Stomach (tissue), 7 donors: ENCODE measurements around the gene CLK1.

DNA sequence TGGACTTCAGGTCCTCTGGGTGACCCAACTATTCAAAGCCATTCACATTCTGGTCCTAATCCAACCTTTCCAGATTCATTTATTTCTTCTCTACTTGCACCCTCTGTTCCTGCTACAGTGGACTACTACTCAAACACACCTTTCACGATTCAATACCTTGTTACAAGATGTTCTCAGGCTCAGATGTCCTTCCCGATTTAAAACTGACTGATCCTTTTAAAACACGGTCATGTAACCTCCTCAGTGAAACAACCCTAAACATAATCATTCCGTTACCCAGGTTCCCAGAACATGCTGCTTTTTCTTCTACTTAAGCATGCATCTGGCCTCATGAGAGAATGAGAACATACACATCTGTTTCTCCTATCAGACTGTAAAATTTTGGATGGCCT, 1.2 kb downstream of the SF3B1 start:
- PRO-cap: no peak
- RAMPAGE, long total RNA, 5 experiments: no peak in any of the 5 experiments
- RRBS: no CpG with 5 or more reads among the region's 4 CpGs

- PRO-cap: no peak
- RAMPAGE, long total RNA, 5 experiments: no peak in any of the 5 experiments
- RRBS: no CpG with 5 or more reads among the region's 2 CpGs
These were observed 3.4 kb downstream of the COQ10B start for GRCh38 chr2:197456785-197457076.

DNA sequence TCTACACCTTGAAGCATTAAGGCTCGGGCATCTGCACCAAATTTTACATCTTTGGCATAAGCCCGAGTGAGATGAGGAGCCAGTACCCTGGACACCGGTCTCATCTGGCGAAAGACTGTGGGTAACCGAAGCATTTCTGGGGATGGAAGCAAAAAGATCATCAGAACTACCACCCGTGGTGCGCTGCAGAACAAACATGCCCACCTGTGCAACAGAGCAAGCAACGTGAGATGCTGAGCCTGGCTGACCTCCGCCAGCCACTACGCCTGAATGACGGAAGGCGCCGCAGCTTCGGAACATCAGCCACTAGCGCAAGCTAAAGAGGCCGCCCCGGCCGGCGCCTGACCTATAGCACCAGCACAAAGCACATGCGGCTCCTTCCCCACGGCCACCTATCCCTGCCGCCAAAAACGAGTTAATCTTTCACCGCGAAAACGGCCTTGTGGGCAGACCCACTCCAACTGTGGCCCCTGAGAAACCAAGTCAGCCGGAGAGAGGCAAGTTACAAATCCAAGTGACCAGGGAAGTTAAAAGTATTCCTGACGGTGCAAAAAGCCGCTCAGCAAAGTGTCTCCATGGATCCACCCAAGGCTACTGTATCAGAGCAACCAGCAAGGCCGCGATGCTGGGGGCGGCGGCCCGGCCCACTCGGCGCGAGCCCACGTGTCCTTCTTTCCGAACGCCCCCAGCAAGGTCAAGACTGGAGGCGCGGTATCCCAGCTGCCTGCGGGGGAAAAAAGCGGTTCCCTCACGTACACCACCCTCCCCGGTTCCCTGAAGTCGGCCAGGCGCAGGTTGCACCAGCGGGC, 721 bp downstream of the HSPD1 start:
- PRO-cap: bidirectional peak, plus-strand start at position 536 of the sequence, minus-strand start at position 272 of the sequence
- RAMPAGE, long total RNA, 5 experiments: start-site peak on the minus strand in 2 of 5 experiments, centred at positions 9 to 56 of the sequence, 11 to 22 reads per replicate
- RRBS: under 1% methylated on average over 8 of the region's 49 CpGs

- PRO-cap: no peak
- RAMPAGE, long total RNA, 5 experiments: no peak in any of the 5 experiments
- RRBS: no CpG with 5 or more reads among the region's 2 CpGs
These were observed 299.5 kb downstream of the PLCL1 start for GRCh38 chr2:198103836-198104373.

DNA sequence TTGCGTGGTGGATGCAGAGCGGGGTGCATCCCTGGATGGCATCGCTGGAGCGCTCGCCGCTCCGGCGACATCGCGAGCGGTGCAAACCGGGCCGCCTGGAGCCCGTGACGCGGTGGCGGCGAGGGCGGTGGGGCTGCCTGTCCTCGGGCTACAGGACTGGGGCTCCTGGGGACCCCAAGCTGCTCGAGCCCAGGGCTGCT, 1.2 kb upstream of the SATB2 start:
- PRO-cap: no peak
- RAMPAGE, long total RNA, 5 experiments: no peak in any of the 5 experiments
- RRBS: 2% methylated on average over 6 of the region's 21 CpGs

- PRO-cap: no peak
- RAMPAGE, long total RNA, 5 experiments: no peak in any of the 5 experiments
- RRBS: 19% methylated on average over 9 of the region's 29 CpGs
These were observed 10.7 kb upstream of the SATB2 start for GRCh38 chr2:199468152-199469045.

DNA sequence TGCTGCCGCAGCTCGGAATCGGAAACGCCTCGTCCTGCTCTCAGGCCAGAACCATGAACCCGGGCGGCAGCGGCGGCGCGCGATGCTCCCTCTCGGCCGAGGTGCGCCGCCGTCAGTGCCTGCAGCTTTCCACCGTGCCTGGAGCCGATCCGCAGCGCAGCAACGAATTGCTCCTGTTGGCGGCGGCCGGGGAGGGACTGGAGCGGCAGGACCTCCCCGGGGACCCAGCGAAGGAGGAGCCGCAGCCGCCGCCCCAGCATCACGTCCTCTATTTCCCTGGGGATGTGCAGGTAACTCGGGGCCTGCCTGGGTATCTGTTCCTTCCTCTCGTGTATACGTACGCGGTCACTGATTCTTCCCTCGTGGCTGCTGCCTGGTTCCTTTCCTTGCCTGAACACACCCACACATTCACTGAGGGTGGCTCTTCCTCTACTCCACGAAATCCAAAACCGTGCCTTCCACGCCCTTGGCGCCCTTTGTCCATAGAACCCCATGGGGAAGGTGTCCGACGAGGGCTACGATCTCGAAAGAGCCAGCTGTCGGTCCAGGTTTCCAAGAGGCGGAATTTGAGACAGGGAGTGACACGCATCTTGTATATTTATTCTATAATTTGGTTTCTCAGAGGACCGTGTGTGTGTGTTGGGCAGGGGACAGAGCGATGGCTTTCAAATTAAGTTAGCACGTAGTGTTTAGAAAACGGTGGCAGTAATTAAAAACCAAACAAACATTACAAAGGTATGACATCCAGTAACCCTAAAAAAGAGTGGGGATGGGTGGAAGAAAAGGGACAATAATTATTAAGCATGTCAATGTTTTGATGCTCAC, 601 bp downstream of the C2orf69 start:
- PRO-cap: bidirectional peak, plus-strand start at position 124 of the sequence, minus-strand start at position 164 of the sequence; unidirectional peak, minus-strand start at position 270 of the sequence; unidirectional peak, minus-strand start at position 413 of the sequence
- RAMPAGE, long total RNA, 5 experiments: no peak in any of the 5 experiments
- RRBS: 2% methylated on average over 8 of the region's 53 CpGs

DNA sequence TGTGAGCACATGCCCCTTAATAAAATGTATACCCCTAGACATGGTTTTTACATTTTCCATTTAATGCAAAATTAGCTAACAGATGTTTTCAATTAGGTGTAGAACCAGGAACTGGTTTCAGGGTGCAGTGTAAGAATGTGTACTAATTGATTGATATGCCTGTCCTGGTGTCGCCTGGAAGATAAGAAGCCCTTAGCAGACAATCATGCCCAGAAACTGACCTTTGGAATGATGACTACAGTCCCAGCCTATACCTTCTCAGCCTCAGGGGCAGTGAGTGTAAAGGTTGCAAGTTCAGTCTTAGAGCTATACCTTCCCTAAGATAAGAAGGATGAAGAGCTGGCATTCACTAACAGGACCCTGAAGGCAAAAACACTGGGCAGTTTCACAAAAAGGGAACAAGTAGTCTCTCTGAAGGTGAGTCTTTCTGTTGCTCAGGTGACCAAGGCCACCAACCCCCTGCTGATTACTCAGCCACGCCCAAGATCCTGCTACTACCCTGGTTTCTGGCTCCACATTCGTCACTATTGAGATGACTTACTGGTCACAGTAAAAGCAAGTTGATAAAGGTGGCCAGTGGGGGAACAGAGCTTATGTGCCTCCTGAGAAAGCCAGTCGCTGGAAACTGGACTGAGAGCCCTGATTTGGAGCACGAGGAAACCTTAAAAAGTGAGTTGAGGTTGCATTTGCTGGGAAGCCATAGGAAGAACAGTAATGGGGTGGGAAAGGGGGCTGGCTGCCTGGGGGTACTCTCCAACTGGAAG, 71.4 kb downstream of the SPATS2L start:
- PRO-cap: unidirectional peak, plus-strand start at position 566 of the sequence
- RAMPAGE, long total RNA, 5 experiments: start-site peak on the plus strand in 2 of 5 experiments, centred at positions 560 to 566 of the sequence, 19 to 156 reads per replicate
- RRBS: no CpG with 5 or more reads among the region's 5 CpGs

- PRO-cap: no peak
- RAMPAGE, long total RNA, 5 experiments: no peak in any of the 5 experiments
- RRBS: no CpG with 5 or more reads among the region's 3 CpGs
These were observed 76.9 kb downstream of the SPATS2L start for GRCh38 chr2:200383460-200383792.

DNA sequence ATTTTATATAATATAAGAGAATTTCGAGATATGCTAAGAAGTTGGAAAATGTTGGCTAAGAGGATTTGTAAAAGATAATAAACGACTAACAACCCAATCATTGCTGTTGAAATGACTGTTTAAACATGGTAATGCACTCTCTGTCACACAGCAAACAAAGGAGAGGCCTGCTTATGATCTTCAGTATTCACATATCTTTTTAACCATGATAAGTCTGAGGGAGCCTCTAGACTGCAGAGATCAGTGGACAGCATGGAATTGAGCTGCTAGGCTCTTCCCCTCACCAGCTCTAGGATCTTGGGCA, 2.7 kb downstream of the KCTD18 start:
- PRO-cap: no peak
- RAMPAGE, long total RNA, 5 experiments: no peak in any of the 5 experiments
- RRBS: no CpG with 5 or more reads among the region's 2 CpGs

DNA sequence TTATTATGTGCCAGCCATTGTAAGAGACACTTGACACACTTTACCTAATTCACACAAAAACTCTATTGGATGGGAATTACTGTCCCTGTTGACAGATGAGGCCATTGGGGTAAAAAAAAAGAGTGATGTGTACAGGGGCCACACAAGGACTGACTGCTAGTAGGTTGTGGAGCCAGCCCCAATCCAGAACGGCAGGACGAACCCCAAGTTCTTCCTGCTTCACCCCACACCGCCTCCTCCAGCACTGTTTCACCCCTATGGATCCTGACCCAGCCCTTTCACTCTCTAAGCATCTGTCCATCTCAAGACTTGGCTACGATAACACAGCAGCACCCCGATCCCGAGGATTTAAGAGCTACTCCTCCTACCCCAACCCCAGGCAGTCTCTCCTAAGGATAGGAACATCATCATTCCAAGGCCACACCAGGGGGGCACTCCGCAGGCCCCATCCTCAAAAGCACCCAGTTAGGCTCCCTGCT, 739 bp downstream of the KCTD18 start:
- PRO-cap: no peak
- RAMPAGE, long total RNA, 5 experiments: no peak in any of the 5 experiments
- RRBS: no CpG with 5 or more reads among the region's 7 CpGs

- PRO-cap: unidirectional peak, minus-strand start at chr2:200586611
- RAMPAGE, long total RNA, 5 experiments: no peak in any of the 5 experiments
- RRBS: no CpG with 5 or more reads among the region's 22 CpGs
These were observed 741 bp downstream of the AOX1 start for GRCh38 chr2:200586466-200587044.

DNA sequence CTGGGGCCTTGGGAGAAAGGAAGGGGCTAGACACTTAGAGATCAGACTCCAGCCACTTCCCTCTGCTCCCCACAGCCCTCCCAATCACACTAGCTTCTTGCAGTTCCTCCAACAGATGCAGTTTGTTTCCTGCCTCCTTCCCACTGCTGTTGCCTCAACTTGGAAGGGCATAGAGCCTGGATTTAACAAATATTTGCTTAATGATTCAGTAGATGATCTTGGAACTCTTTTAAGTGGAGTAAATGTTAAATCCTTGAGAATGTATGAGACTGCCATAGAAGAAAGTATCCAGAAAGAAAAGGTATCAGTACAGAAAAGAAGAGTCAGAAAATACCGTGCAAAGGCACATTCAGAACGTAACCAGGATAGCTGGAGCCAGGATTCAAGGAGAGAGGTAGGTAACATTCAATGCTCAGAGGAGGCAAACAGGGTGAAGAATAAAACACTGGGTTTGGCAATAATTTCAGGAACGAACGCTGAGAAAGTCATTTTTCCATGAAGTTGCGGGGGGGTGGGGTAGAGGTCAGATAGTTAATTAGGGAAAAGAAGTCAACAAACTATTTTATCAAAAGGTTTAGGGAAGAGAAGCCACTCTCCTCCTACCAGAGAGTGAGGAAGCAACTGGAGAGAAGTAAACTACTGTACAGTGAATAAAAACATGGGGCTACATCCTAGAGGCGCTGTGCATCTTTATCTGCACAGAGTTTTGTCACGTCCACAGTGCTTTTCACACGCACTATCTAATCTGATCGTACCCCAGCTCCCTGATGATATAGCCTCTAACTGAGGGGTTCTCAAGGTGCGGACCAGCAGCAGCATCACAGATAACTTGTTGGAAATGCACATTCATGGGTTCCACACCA, 1.2 kb upstream of the BZW1 start:
- PRO-cap: unidirectional peak, minus-strand start at position 91 of the sequence
- RAMPAGE, long total RNA, 5 experiments: no peak in any of the 5 experiments
- RRBS: no CpG with 5 or more reads among the region's 10 CpGs

DNA sequence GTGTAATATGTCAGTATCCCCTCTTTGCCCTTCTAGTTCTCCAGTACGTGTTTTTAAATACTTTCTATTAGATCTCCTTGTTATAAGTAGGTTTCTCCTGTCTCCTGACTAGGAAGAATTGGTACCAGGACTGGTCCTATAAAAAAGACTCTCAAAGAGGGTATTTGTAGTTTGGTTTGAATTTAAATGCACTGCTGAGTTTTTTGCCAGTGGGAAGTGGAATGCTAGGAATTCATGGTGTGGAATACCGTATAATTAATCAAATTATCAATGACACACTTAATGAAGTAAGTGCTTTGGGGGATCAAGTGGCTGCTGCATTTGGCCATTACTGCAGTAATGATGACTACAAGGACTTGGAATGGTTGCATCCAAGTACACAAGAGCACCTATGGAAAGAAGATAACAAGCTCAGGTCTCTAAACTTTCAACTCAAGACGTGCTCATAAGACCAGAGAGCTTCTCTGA, 21.0 kb downstream of the BZW1 start:
- PRO-cap: no peak
- RAMPAGE, long total RNA, 5 experiments: no peak in any of the 5 experiments
- RRBS: no CpG with 5 or more reads among the region's 3 CpGs

DNA sequence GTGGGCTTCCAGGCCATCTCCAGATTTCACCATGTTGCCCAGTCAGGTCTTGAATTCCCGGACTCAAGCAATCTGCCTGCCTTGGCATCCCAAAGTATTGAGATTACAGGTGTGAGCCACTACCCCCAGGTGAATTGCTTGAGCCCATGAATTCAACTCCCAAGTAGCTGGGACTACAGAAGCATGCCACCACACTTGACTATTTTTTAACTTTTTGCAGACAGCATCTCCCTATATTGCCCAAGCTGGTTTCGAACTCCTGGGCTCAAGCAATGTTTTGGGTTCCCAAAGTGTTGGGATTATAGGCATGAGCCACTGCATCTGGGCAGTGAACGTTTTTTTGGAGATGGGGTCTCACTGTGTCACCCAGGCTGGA, 14.8 kb downstream of the CLK1 start:
- PRO-cap: no peak
- RAMPAGE, long total RNA, 5 experiments: no peak in any of the 5 experiments
- RRBS: no CpG with 5 or more reads among the region's 3 CpGs

DNA sequence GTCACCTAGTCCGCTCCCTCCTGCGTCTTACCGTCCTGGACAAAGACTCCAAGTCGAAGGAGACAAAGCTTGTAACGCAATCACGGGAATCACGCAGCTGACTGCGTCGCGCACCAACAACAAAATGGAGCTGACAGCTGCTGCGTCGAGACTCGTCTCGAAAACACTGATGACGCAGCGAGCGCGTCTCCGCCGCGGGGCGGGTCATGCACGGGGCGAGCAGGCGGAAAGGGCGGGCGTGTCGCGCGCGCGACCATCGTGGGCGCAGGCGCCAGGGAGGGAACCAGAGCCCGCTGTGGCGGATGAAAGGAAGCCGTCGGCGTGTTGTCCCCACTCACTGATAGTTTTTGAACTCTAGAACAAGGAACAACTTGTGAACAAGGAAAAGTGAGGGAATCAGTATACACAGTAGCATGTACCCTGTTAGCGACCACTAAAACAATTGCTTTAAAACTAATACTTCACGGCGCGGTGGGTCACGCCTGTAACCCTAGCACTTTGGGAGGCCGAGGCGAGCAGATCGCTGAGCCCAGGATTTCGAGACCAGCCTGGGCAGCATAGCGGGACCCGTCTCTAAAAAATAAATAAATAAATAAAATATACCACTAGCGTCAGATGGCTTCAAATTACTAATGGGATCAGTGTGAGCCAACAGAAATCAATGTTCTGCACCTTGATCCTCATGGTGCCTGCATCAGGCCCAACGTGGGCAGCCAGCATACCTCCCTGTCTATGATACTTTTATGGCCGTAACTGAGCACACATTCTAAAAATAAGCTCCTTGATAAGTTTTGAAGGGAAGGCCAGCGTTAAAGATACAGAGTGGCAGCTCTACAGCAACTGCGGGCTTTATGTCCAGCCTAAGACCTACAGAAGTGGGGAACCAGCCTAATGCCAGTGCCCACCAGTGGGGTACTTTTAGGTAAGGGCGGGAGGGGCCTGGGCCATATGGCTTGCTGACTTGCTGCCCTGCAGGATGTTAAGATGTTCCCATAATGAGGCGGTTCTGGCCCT, at the start of gene CLK1:
CLK1 (minus strand) TSS at position 126 of the 1,014 bp plus-strand sequence.
- PRO-cap: bidirectional peak, plus-strand start at position 286 of the sequence, minus-strand start at position 126 of the sequence; unidirectional peak, minus-strand start at position 349 of the sequence; unidirectional peak, minus-strand start at position 575 of the sequence
- RAMPAGE, long total RNA, 5 experiments: start-site peak on the minus strand in 5 of 5 experiments, centred at positions 84 to 126 of the sequence, 109 to 2,060 reads per replicate
- RRBS: no CpG with 5 or more reads among the region's 58 CpGs

- PRO-cap: no peak
- RAMPAGE, long total RNA, 5 experiments: start-site peak on the plus strand in 3 of 5 experiments, at chr2:201160526-201160796 at its widest, 8 to 139 reads per replicate
- RRBS: no CpG with 5 or more reads among the region's 10 CpGs
These were observed 22.5 kb upstream of the CASP10 start for GRCh38 chr2:201160312-201160938.

GRCh38 chr2:201212150-201212579, 29.2 kb downstream of the CASP10 start:
- PRO-cap: no peak
- RAMPAGE, long total RNA, 5 experiments: no peak in any of the 5 experiments
- RRBS: no CpG with 5 or more reads among the region's 8 CpGs

GRCh38 chr2:201254123-201255055, 5.9 kb upstream of the CASP8 start:
- PRO-cap: no peak
- RAMPAGE, long total RNA, 5 experiments: no peak in any of the 5 experiments
- RRBS: no CpG with 5 or more reads among the region's 7 CpGs

DNA sequence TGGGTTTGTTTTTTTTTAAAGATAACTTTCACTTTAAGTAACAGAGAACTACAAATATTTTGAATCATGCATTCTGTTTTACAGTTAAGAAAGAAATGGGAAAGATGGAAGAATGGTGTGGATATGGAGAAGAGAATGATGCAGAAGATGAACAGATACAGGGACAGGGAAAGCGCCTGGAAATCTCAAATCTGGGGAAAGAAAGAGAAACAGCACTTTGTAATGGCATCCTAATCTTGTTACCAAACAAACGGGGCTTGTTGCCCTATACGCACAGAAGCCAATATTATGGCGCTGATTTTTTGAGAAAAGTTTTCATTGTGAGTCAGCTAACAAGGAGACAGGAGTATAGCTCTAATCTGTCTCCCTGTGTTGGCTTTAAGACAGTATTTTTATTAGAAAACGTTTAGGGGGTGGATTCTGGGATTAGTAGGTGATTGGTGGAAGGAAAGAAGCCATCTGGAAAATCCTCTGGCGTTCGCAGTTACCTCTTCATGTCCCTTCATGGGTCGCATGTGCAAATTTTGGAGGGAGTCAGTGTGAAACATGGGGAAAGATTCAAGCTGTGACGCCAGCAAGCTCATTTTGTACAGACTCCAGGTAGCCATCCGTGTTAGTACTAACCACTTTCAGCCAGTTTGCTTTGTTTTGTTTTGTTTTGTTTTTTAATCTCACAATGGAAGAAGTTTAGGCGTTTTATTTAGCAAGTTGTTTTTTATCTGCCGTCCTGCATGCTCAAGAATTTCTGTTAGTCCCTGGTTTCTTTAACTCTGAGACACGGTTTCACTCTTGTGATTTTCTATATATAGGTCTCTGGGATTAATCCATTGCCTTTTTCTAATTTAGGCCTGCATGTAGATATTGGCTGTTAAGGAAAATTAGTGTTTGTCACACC, 742 bp upstream of the TMEM237 start:
- PRO-cap: no peak
- RAMPAGE, long total RNA, 5 experiments: no peak in any of the 5 experiments
- RRBS: no CpG with 5 or more reads among the region's 13 CpGs